Rectum (tissue), 1 donor: ENCODE results near the genes PDZK1, NUDT17, NBPF12 and GJA5.

DNA sequence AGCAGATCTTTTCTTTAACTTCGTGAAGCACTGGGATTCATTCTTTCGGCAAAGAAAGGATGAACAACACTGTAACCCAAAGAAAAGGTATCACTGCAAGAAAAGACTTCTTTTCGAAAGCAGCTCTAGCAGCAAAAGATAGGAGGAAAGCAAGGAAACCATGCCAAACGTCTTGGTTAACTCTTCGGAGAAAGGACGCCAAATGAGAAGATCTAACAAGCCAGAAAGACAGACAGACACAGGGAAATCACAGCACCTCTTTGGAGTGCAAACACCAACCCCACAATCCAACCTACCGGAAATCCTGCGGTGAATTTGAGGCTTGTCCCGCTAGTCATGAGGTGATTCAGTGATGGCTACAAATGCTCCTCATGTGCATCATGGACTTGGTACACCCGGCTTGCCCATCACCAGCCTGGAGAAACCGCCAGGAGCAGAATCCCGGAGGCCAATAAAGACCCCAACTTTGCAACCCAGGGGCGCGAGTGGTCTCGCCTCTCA is 869 bp downstream of the NBPF20 start:
- PRO-cap: no peak

- PRO-cap: no peak
Observed at GRCh38 chr1:145707110-145707986, at the start of gene PDZK1. Gene PDZK1 (minus strand): TSS chr1:145707368.

DNA sequence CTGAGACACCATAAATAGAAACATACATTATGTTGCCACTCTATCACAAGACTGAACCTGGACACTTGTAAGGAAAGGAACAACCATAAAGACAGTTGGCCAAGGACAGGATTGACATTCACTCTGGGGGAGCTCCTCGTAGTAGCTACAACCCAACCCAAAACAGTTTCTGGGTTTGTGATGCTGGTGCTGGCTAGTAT is 1.4 kb downstream of the RNF115 start:
- PRO-cap: no peak

- PRO-cap: unidirectional peak, plus-strand start at chr1:145845641
Observed at GRCh38 chr1:145845029-145846052, at the start of gene NUDT17. Gene NUDT17 (plus strand): TSS chr1:145845630.

DNA sequence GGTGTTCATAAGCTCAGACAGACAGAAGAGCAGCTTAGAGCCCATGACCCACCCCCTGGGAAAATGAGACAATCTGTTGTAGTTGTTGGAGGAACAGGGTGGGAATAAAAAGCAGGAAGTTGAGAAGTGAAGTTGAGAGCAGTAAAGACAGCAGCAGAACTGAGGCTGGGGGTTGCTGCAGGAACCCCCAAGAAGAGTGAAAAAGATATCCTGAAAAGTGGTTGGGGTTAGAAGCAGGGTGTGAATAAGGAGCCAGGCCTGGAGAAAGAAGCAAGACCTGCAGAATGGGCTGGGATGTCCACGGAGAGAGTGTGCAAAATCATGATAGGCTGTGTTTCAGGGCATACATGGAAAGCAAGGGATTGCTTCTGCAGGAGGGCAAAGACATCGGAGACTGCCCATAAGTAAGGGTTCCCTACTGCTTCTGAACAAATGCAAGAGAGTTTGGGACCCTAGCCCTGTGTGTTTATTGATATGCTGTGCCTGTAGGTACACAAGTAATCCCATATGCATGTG is 1.8 kb upstream of the LIX1L start:
- PRO-cap: no peak

- PRO-cap: no peak
Observed at GRCh38 chr1:146172544-146173025, 28.0 kb upstream of the NBPF10 start.

GRCh38 chr1:146376725-146377527 is 32.4 kb upstream of the PPIAL4H start:
- PRO-cap: unidirectional peak, plus-strand start at chr1:146376979; unidirectional peak, plus-strand start at chr1:146377059; unidirectional peak, plus-strand start at chr1:146377203

DNA sequence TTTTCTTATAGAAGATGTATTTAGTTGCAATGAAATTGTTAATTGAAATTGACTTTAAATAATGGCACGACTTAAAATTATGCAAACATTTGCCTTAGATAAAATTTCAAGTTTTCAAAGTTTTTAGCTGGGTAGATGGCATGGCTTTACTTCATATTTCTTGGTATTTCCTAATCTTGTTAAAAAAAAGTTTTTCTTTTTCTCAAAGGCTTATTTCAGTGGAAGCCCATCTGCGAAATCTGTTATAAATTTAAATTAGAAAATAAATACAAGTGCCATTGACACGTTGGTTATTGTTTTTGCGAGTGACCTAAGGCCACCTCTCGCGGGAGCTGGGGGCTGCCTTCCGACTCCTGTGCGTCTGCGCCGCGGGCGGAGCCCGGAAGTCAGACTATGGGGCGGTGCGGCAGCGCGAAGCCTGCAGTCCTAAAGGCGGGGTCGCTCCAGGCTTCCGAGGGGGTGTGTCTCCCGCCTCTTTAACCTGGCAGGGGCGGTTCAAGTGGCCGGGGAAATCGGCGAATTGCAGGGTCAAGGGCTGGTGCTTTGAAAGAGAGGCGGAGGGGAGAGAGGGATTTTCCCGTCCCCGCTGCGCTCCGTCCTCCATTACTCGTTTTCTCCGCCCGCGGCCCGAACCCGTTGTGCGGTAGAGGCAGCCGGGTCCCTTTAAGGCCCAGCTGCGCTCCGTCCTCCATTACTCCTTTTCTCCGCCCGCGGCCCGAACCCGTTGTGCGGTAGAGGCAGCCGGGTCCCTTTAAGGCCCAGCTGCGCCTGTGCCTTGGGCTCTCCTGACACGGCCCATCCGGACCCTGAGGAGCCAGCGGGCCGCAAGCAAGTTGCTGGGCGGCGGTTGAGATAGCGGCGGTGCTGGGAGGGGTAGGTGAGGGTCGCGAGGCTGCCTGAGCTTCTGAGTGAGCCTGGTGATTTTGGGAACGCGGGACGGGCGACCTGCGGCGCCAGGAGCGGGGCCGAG is at the start of gene NBPF12:
NBPF12 (plus strand) TSS at position 382 of the 970 bp plus-strand sequence.
- PRO-cap: unidirectional peak, plus-strand start at position 369 of the sequence; unidirectional peak, plus-strand start at position 433 of the sequence; unidirectional peak, plus-strand start at position 506 of the sequence; bidirectional peak, plus-strand start at position 646 of the sequence, minus-strand start at position 638 of the sequence; bidirectional peak, plus-strand start at position 839 of the sequence, minus-strand start at position 726 of the sequence

DNA sequence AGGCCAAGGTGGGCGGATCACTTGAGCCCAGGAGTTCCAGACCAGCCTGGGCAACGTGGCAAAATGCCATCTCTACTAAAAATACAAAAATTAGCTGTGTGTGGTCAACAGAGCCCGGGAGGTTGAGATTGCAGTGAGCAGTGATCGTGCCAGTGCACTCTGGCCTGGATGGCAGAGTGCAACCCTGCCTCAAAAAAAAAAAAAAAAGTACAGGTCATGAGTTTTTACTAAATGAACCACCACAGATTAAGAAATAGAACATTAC is 2.2 kb downstream of the NBPF12 start:
- PRO-cap: no peak

- PRO-cap: no peak
Observed at GRCh38 chr1:146970694-146971351, 32.7 kb downstream of the NBPF12 start.

GRCh38 chr1:147168633-147169208 is 3.5 kb downstream of the PRKAB2 start:
- PRO-cap: no peak

GRCh38 chr1:147237323-147237915 is 5.1 kb upstream of the CHD1L start:
- PRO-cap: no peak

DNA sequence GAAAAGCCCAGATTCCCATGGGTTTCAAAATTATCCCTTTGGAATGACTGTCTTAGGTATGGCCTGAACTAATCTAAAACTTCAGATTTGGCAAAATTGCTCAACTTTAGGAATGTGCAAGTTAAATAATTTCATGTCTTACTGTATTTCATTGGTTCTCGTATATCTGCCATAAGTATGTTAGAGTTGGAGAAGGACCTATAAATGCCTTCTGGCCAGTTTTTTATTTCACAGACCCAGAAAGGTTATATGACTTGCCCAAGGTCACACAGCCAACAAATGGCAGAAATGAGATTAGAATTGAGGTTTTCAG is 27.3 kb downstream of the CHD1L start:
- PRO-cap: no peak

- PRO-cap: no peak
Observed at GRCh38 chr1:147284178-147284681, 41.7 kb downstream of the CHD1L start.

GRCh38 chr1:147285227-147285539 is 42.7 kb downstream of the CHD1L start:
- PRO-cap: no peak

DNA sequence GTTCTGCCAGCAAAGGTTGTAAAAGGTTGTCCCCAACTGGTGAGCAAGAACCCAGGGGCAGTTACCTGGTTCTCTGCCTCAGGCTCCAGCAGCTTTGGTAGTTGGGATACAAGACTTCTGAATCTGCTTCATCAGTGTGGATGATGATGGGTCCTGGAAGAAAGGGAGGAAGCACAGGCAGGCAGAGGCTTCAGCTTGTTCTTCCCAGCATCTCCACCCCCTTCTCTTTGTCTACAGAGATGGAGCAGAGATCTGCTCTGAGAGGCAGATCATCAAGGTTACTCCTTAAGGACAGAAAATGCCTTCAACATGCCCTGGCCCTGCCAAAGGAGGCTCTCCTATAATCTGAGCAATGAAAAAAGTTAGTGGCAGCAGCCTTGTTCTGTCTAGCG is 15.2 kb downstream of the ACP6 start:
- PRO-cap: no peak

- PRO-cap: unidirectional peak, plus-strand start at chr1:147670865
Observed at GRCh38 chr1:147670814-147671069, 418 bp upstream of the ACP6 start.

- PRO-cap: no peak
Observed at GRCh38 chr1:147760511-147760887, at the start of gene GJA5. Gene GJA5 (minus strand): TSS chr1:147760602.

DNA sequence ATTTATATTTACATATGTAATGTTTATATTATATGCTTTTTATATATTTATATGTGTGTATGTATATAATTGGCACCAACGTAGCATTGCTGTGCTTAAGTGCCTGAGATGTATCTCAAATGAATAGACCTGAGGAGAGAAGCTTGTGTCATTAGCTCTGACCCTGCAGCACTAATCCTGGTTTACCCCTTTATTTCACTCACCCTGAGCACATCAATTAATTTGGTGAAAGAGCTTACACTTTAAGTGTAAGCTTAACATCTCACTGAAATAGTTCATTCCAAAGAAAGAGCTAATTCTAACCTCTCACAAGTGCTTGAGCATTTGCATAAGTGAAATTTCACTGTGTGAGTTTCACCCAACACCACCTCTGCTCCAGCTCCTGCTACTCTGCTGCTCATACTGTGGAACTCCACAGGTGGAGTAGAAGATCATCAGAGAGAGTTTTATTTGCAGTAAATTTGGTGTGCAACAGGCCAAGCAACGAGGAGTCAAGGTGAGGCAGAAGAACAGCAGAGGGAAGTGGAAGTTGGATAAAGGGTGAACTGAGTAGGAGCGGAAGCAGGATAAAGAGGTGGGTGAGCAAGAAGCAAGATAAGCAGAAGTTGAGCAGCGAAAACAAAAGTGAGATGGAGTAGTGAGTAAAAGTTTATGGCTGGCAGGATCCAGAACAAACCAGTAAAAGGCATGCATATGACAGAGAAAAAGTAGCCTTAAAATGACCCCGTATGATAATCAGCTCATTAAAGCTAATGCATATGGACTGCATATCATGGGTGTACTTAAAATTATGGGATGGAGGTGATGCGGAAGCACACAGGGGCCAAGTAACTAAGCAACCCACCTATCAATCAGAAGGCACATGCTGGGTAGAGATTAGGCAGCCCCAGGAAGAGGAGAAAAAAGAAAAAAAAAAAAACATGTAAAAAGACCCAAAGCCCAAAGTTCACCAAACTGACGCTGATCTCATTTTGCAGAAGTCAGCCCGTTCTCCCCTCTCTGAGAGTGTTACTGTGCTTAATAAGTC is 3.5 kb upstream of the NBPF11 start:
- PRO-cap: no peak

DNA sequence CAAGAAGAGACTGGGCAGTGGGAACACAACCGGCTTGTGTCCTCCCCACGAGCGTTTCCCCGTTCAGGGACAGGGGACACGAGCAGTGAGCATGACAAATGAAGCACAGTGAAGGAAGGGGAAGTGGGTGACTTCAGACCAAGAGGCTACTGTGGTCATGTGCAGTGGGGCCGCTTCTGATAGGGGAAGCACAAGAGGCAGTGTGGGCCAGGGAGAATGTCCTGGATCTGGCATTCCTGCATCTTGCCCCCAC is 155.5 kb upstream of the NBPF11 start:
- PRO-cap: unidirectional peak, minus-strand start at position 57 of the sequence